Pericardium fibroblast (primary cell): ENCODE measurements around a stretch of chr21.

- RAMPAGE, long total RNA: no peak
Observed at GRCh38 chr21:44875266-44875897, 1.9 kb upstream of the PTTG1IP start.

GRCh38 chr21:44878504-44879085 is 5.1 kb upstream of the PTTG1IP start:
- RAMPAGE, long total RNA: no peak

DNA sequence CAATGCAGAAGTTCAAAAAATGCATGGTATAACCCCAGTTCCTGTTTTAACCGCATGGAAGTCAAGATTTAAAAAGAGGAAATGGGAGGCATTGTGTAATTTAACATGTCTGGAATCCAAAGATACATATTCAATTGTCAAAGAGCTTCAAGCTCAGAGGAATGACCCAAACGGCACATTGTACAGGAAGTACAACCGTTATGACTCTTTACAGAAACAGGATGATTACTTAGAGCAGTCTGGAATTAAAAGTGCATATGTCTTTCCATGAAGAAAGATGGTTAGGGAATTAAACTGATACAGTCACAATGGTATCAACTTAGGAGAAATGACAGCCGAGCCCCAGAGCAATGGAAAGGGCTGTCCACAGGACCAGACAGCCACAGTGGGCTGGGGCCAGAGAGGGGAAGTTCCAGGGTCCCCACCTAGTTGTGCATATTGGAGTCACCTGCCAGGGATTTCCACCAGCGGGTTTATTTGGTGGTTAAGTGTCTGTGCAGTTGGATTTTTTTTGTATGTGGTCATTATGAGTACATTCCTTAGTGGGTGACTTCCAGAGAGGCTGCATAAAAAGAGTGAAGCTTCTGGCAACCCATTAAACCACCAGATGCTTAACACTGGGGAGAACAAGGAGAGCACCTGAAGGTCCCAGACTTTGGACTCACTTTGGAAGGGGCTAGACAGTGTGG is 7.6 kb upstream of the PTTG1IP start:
- RAMPAGE, long total RNA: no peak

- RAMPAGE, long total RNA: no peak
Observed at GRCh38 chr21:44954439-44954799, 14.6 kb downstream of the SLX9 start.

GRCh38 chr21:44994551-44995168 is 54.8 kb downstream of the SLX9 start:
- RAMPAGE, long total RNA: no peak

DNA sequence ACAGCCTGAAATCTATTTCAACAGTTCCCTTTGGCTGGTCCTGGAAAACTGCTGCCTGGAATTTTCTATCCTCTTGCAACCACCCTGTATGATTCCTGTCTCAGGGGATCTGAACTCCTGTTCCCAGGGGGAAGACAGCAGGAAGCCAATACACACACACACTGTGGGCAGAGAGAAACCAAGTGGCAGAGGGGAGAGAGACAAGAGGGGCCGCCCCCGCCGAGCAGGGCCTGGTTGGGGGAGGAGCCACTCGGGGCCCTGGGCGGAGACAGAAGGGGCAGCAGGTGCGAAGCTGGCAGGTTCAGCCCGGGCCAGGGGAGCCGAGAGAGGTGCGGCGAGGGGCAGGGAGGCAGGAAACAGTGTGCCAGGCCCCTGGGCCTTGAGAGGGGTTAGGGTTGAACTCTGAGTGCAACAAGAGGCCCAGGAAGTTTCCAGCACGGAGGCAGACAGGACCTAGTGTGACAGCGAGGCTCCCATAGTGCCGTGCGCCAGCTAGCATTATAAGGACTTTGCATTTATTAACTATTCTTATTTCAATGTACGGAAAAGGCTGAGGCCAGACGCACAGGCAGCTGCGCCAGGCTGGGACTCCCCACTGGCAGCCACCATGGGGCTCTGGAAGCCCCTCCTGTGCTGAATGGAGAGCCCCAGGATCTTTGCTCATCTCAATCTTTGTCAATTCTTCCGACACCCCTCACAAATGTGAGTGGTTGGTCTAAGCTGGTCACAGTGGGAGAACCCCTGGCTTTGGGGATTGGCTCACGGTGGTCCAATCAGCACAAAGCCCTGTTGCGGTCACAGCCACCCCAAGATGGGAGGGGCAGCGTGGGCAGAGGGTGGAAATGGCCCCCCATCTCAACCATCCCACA is 59.8 kb upstream of the ADARB1 start:
- RAMPAGE, long total RNA: no peak

GRCh38 chr21:45018136-45019469 is 55.8 kb upstream of the ADARB1 start:
- RAMPAGE, long total RNA: no peak

DNA sequence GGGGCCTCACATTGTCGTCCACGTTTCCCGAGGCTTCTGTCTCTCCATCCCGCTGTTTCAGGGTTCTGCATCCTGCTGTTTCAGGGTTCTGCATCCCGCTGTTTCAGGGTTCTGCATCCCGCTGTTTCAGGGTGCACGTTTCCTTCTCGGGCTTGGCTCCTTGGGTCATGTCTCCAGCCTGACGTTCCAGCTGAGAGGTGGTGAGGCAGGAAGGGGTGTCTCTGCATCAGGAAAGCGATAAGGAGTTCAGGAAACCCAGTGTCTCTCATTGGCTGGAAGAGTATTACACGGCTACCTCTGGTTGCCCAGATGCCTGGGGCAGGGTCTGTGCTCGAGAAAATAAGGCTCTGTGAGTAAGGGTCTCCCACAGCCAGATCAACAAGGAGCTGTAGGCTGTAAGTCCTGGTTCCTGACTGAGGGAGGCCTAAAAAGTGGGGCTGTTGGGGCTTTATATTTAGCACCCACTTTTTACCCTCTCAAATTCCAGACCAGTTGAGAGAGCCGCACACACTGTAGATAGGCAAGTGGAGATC is 21.2 kb downstream of the ADARB1 start:
- RAMPAGE, long total RNA: no peak

GRCh38 chr21:45109863-45110787 is 35.7 kb downstream of the ADARB1 start:
- RAMPAGE, long total RNA: no peak

GRCh38 chr21:45309062-45309960 is 21.6 kb upstream of the POFUT2 start:
- RAMPAGE, long total RNA: no peak

- RAMPAGE, long total RNA: no peak
Observed at GRCh38 chr21:45347323-45347672, 57.7 kb upstream of the COL18A1 start.

GRCh38 chr21:45356638-45357169 is 48.3 kb upstream of the COL18A1 start:
- RAMPAGE, long total RNA: no peak

DNA sequence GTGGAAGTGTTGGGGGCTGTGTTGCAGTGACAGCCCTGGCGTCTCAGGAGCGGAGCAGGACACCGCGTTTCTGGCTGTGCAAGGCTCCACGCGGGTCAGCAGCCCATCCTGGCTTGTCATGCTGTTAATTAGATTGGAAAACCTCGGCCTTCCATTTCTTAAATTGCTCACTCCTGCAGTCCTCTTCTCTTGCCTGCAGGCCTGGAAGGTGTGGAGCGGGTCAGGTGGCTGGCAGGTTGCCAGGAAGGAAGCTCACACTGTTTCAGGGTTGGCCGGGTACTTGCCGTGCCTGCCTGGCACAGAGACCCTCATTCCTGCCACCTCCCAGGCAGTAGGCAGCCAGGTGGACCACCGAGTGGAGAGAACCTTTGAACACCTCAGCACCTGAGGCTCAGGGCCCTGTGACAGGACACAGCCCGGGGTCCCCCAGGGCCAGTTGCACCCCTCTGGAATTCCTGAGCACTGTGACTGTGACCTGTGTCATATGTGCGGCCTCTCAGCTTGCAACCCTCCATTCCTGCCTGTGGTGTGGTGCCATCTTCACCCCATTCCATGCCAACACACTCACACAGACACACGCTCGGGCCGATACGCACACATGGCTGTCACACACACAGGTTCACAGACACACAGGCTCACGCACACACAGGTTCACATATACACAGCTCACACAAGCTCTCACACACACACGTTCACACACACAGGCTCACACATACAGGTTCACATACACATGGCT is 16.6 kb downstream of the COL18A1 start:
- RAMPAGE, long total RNA: no peak

DNA sequence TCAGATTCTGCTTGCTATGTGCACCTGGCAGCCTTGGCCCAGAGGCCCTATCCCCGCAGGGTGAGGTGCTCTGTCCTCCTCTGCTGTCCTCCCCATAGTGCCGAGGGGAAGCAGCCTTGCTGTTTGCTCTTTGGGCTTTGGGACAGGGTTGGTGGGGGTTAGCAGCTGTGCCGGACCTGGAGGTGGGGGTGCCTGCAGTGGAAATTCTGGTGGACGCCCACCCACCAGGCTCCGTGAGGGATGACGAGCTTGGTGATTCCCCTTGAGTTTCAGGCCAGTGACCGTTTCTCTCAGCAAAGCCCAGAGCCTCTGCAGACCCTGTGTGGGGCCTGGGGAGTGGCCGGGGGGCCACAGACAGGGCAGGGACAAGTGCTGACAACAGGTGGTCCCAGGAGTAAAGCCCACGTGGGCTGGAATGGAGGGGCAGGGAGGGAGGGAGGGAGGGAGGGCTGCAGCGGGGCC is 52.7 kb downstream of the COL18A1 start:
- RAMPAGE, long total RNA: no peak

DNA sequence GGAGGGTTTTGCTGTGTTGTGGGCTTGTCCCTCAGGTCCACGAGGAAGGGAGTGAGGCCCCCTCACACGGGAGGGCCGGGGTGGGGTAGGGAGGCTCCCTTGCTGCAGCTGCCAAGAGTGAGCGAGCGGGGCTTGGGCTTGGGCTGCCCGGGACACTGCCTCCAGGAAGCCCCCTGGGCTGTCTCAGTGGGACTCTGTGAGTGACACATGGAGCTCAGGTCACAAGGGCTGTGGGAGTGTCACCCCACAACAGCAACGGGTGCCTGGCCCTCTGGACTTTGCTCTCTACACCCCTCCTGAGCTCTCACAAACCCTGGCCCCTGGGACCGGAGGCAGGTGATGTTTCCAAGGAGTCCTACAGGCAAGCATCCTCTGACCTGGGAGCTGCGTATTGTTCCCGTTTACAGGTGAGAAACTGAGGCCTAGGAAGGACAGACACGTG is 54.7 kb downstream of the COL18A1 start:
- RAMPAGE, long total RNA: no peak

DNA sequence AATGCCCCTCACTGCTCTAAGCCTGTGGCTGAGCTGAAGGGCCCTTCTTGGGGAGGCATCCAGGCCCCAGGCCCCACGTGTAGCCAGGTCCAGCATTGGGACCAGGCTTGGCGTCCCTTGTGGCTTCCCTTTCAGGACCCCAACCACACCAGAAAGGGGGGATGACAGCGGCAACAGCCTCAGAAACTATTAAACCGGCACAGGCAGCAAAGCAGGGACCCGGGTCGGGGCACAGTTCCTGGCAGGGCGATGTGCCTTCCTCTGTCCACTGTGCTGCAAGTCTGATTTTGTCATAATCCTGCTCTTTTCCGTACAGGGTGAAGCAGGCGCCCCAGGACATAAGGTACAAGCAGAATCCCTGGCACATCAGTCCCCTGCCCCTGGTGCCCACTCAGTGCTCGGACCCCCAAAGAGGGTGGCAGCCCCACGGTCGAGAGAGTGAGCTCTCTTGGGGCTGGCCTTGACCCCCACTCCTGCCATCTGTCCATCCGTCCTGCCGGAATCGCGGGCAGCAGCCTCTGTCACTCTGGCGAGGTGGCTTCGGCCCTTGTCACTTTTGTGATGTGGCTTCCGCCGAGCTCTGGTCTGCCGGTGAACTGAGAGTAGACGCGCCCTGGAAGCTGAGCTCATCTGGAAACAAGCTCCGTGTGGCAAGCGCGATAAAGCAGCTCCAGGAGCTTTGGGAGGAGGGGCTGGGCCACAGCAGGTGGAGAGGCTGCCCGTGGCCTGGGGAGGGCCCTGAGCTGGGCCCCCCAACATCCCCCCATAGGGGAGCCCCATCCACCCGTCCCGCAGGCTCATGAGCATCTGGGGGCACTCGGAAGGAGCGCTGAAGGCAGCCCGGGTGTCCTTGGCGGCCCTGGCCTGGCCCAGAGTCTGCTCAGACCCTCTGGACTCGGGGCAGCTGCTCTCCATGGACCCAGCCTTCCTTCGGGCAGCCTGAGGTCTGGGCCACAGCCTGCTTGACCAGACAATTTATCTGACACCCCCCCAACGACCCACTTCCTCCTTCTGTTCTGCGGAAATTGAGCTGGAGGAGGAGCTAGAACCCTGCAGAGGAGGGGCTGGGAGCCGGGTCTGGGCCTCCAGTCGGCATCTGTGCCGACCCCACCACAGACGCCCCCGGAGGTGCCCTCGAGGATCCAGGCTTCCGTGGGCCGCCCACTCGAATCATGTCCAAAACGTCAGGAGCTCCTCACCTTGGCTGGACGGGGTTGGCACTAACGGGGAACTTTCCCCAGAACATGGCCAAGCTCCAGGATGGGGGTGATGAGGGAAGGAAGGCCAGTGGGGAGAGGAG is 59.3 kb downstream of the SLC19A1 start:
- RAMPAGE, long total RNA: no peak

DNA sequence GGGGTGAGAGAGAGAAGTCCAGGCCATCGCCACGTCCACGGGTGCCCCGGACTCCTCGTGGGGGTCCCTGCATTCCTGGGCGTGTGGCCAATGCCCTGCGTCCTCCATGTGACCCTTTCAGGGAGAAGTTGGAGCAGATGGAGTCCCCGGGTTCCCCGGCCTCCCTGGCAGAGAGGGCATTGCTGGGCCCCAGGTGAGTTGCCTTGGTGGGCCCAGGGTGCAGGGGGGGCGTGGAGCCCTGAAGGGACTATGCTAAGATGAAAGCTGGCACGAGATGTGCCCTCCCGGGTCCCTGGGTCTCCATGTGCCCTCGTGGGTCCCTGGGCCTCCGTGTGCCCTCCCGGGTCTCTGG is 52.1 kb downstream of the SLC19A1 start:
- RAMPAGE, long total RNA: no peak

DNA sequence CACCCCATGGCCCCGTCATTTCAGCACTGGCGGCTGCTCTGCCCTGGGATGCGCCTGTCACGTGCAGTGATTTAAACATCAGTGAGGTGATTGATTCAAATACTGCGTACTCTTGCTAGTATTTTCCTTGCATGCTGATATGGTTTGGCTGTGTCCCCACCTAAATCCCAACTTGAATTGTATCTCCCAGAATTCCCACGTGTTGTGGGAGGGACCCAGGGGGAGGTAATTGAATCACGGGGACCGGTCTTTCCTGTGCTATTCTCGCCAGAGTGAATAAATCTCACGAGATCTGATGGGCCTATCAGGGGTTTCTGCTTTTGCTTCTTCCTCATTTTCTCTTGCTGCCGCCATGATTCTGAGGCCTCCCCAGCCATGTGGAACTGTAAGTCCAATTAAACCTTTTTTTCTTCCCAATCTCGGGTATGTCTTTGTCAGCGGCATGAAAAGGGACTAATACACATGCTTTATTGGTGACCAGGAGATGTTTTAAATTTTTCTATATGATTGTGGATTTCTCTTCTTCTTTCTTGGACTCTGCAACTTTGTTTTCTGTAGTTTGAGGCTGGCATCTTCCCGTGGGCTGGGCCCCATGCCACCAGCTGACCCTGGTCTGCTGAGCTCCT is 50.1 kb upstream of the PCBP3 start:
- RAMPAGE, long total RNA: no peak

- RAMPAGE, long total RNA: no peak
Observed at GRCh38 chr21:45611985-45612614, 31.4 kb upstream of the PCBP3 start.

GRCh38 chr21:45631897-45632441 is 11.6 kb upstream of the PCBP3 start:
- RAMPAGE, long total RNA: no peak